ENCODE data around the genes GRB14 and CSRNP3.

- PRO-cap, result no peak
- RRBS, result no CpG with 5 or more reads among the region's 4 CpGs
These were observed 122.0 kb downstream of the WDSUB1 start for GRCh38 chr2:159164468-159164955.

DNA sequence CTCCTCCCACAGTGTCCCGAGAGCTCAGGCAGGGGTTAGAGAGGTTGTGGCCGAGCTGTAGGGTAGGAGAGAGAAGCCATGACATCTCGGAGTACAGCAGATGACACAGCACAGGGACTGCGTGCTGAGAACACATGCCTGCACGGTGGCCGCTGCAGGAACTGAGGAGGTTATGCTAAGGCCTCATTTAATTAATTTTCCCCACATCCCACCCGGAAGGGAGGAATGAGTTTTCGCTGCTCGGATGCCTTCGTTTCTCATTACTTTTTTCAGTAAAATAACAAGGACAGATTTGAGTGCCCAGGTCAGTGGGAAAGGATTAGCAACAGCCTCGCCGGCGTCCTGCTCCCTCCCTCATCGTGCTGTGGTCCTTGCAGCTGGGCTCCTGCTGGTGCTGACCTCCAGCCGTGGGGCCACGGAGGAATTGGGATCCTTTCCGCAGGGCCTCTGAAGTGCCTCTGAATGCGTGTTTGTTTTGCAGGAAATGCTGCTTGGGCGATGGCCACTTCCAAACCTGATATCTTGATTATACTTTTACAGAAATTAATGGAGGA is 61.2 kb downstream of the WDSUB1 start:
- PRO-cap, result no peak
- RRBS, result no CpG with 5 or more reads among the region's 19 CpGs

DNA sequence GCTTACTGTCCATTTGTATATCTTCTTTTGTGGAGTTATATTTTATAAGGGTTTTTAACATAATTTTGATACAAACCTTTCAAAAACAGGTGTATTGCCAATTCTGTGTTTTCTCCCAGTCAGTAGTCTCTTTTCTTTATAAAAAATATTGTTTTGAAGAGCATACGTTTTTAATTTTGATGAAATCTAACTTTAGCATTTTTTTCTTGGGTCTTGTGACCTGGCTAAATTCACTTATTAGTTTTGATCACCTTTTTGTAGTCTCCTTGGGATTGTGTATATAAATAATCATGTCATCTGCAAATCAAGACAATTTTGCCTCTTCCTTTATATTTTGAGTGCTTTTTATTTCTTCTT is 22.0 kb upstream of the WDSUB1 start:
- PRO-cap, result no peak
- RRBS, result no CpG with 5 or more reads among the region's 1 CpG

GRCh38 chr2:159412268-159412710 is 125.8 kb upstream of the WDSUB1 start:
- PRO-cap, result no peak
- RRBS, result no CpG with 5 or more reads among the region's 7 CpGs

DNA sequence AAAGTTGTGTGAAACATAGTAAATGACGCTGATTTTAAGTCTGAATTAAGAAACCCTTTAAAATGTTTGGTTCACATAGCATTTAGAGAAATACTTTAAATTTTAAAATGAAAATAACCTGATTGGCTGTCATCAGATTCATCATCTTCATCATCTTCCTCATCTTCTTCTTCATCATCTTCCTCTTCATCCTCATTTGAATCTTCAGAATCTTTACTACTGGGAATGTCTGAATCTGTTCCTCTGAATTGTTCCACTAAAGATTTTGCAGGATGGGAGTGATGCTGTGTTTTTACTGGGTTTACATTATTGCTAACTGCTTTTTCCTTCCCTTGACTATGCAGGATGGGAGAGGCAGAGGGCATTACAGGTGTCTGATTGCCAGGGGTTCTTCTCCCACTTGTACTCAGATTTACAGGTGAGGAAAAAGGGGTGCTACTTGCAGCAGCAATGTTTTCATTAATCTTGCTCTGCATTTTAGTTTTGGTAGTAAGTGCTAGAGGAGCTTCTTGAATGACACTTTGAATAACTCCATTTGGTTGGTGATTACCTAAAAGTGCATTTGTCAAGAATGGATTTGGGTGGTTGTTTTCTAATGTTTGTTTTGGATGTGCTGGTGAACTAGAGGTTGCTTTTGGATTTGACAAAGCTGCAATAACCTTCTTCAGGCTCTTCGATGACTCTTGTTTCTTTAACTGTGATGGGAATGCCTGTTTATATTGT is 146.3 kb upstream of the WDSUB1 start:
- PRO-cap, result no peak
- RRBS, result no CpG with 5 or more reads among the region's 2 CpGs

GRCh38 chr2:159770279-159771021 is 27.6 kb downstream of the CD302 start:
- PRO-cap, result no peak
- RRBS, result no CpG with 5 or more reads among the region's 6 CpGs

GRCh38 chr2:160210528-160211090 is 10.5 kb upstream of the ITGB6 start:
- PRO-cap, result no peak
- RRBS, result no CpG with 5 or more reads among the region's 11 CpGs

GRCh38 chr2:160228386-160229000 is 28.4 kb upstream of the ITGB6 start:
- PRO-cap, result no peak
- RRBS, result no CpG with 5 or more reads among the region's 4 CpGs

DNA sequence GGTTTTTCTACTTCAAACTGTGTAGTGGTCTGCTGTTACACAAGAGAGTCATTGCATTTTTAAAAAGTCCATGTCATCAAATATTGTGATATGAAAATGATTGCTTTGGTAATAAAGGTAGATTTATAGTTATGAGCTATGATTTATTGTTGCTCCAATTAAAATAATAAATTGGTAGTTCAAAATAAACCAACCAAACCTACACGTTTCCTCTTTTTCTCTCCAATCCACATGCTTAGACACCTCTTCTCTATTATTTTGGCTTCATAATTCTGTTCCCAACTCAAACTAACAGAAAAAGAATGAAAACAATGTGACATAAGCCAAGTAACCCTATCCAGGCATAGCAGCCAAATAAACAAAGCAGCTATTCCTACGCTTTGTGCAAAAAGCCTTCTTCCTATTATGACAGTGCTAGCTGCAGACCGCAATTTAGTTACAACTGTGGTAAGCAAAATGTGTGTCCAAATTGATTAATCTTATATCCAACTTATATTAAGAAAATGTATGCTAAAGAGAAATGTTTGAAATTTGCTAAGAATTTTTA is 20.7 kb upstream of the TANK start:
- PRO-cap, result no peak
- RRBS, result no CpG with 5 or more reads among the region's 3 CpGs

DNA sequence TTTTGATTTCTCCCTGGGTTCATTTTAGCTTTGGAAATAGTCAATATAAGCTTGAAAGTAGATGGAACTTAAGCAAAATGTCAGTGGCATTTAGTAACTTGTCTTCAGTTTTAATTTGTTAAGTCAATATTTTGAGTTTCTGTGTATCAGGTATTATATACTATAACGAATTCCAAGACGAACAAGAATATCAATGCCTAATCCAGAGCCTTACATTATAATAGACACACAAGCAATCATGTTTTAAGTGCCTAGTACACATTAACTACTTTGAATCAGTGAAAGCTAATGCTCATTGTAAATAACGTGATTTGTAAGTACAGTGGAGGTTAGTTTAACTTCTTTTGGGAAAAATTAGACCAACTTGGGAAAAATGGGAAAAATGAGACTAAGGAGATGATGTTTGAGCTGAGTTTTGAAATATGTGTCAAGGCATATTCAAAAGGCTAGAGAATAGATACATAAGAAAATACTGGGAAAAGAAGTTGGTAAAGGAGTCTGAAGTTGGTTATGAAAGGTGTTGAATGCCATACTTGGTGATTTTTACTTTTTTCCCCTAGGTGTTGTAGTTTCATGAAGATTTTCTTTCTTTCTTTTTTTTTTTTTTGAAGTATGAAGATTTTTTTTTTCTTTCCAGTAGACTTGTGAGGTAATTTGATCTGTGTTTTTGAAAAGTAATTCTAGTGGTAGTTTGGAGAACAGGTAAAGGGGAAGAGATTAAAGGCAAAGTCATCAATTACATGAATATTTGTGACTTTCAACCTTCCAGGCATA is 16.0 kb downstream of the PSMD14 start:
- PRO-cap, result no peak
- RRBS, result no CpG with 5 or more reads among the region's 3 CpGs

GRCh38 chr2:162063749-162064423 is 10.1 kb downstream of the DPP4 start:
- PRO-cap, result no peak
- RRBS, result no CpG with 5 or more reads among the region's 4 CpGs

- PRO-cap, result no peak
- RRBS, result no CpG with 5 or more reads among the region's 1 CpG
These were observed 17.8 kb upstream of the FAP start for GRCh38 chr2:162261071-162261499.

DNA sequence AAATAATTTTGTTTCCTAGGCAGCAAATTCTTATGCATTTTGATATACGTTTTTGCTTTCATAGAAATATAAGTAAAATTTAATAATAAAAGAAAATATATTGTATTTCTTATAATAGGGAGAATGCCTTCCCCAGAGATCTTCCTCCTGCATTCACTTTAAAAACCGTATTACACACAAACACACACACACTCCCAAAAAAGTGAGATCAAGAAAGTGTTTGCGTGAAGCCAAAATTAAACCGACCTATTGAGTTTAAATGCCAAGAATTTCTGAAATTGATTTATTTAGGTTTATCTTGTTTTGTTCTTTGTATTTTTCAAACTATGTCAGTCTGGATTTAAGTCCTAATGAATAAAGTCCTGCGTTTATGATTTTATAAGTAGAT is 21.5 kb downstream of the IFIH1 start:
- PRO-cap, result no peak
- RRBS, result no CpG with 5 or more reads among the region's 5 CpGs

DNA sequence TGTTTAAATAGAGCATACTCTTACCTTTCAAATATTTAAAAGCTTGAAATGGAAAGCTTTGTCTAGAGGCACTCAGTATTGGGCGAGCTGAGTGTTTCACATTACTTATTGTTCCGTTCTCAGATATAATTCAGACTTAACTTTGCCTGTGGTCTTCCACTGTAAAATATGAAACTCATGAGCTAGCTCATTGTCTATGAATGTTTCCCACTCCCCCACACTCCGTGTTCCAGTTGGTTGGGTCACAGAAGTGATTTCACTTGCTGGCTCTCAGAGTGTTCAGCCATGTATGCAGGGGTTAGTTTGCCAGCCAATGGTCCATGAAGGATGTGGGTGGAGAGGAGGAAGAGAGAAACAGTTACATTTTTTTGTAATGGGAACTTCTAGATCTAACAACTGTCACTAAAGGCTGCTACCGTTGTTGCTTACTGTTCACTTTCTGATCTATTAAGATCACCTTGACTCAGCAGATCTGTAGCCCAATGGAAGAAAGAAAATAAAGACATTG is 279.5 kb upstream of the FIGN start:
- PRO-cap, result no peak
- RRBS, result no CpG with 5 or more reads among the region's 4 CpGs

DNA sequence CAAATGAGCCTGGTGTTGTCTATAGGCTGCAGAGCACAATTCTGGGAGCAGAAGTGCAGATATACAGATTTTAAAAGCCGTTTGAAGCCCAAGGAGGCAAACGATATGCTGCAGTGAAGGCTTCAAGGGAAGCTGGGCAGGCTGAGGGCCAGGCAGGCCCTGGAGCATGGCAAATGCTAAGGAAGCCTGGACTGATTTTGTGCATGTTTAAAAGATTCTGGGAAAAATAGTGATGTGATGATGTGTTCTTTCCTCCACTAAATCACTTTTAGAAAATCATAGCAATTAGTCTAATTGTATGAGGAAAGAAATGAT is 57.2 kb downstream of the GRB14 start:
- PRO-cap, result no peak
- RRBS, result no CpG with 5 or more reads among the region's 2 CpGs

GRCh38 chr2:164621350-164622223 is at the start of gene GRB14:
Gene GRB14 (minus strand): TSS chr2:164621482.
- PRO-cap, result bidirectional peak, plus-strand start at chr2:164621597, minus-strand start at chr2:164621415
- RRBS, result 3% methylated on average over 58 of the region's 72 CpGs

GRCh38 chr2:164742758-164743348 is 98.8 kb downstream of the COBLL1 start:
- PRO-cap, result no peak
- RRBS, result no CpG with 5 or more reads among the region's 4 CpGs

DNA sequence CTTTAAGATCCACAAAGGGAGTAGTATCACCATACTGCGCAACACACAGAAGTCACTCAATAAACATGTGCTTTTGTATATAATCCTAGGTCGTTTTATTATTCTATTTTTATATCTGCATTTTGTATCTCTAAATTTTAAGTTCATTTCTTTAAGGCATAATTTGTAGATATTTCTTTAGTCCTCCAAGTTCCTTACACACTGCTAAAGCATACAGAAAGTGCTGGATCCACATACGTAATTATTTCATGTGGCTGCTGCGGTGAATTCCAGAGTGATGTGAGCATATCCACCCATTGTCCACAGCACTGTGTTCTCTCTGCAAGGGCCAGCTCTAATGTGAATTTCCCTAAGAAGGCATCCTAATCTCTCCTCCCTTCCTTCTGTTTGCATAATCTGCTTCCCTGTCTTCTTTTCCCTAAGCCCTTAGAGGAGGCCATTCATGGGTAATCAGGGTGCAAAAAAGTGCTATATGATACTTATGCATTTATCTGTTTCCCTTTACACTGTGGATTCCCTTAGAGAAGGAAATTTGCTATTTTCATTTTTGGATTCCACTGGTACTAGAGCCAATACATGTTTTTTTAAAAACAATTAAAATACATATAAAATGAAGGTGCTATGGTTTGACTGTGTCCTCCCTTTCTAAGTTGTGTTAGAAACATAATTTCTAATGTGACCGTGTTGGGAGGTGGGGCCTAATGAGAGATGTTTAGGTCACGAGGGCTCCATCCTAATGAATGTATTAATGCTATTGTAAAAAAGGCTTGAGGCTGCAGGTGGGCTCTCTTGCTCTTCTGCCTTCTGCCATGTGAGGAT is 57.2 kb downstream of the COBLL1 start:
- PRO-cap, result no peak
- RRBS, result no CpG with 5 or more reads among the region's 6 CpGs

DNA sequence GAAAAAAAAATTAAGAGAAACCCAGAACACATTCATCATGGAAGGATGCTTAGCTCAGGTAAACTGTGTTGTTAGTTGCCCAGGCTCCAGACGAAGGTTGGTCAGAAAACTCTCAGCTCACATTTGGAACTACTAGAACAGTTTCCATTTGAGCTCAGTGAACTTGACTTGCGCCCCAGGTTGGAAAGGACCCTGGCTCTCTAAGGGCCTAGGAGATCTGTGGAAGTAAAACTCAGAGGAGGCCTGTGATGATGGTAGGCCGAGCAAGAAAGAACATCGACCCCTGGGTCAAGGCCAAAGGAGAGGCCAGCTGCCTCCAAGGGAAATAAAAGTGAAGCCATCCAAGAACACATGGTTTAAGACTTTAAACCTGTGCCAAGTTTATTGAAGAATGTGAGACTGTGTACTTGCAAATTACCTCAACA is 40.5 kb upstream of the COBLL1 start:
- PRO-cap, result no peak
- RRBS, result no CpG with 5 or more reads among the region's 4 CpGs

DNA sequence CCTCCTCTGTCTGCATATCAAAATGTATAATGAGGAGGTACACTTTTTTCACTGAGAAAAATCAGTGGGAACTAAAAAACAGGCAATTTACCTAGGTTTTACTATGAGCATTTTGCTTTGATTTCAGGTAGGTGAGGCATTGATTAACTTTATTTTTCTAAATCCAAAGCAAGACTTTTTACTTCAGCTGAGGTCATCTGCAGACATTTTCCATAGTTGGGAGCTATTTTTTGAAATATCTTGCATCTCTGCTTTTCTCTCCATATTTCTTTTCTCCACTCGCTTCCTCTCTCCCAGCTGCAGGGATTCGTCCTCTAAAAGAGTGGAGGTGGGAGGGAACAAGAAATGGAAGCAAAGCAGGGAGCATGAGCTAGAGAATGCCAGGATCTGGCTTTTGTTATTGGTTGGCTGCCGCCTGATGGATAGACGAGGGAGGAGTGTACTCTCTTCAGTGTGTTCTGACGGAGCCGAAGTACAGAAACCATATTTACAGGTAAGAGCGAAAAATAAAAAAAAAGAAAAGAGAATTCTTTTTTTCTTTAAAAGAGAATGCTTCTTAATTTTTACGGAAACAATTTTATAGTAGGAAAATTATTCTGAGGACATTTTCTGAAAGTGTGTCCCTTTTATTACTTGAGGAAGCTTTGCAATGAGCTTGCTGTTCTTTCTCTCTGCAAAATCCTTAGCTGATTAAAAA is at the start of gene CSRNP3:
Gene CSRNP3 (plus strand): TSS at position 451 of the 697 bp plus-strand sequence.
- PRO-cap, result bidirectional peak, plus-strand start at position 451 of the sequence, minus-strand start at position 324 of the sequence
- RRBS, result no CpG with 5 or more reads among the region's 8 CpGs

Data from Caco-2 (cell line).